GM23248 (cell line): ENCODE results near the genes ERO1B and HEATR1.

DNA sequence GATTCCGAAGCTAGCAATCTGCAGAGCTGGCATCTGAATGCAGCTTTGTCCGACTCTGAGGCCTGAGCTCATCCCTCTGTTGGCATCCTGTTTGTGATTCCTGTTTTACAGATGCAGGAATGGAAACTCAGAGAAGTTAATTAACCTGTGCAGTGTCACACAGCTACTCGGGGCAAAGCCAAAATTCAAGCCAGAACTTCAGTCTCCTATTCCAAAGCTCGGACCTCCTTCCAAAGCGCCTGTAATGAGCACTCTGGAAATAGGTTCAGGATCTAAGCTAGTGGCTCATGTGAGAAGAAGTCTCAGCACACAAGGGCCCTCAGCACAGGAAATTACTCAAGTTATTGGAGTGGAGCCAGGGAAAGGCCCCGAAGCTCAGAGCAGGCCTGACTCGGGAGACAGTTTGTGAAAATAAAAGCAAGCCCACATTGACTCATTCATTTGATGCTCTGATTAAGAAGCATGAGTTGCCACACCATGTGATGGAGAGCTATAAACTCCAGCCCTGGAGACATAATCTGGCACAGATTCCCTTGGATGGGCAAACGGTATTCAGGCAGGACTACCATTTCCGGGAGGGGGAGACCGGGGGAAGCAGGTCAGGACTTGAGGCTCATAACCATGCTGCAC is 50.6 kb upstream of the LYST start:
- RAMPAGE, long total RNA: no peak

- RAMPAGE, long total RNA: no peak
Measured at GRCh38 chr1:235998820-235999238, 66.1 kb downstream of the NID1 start.

DNA sequence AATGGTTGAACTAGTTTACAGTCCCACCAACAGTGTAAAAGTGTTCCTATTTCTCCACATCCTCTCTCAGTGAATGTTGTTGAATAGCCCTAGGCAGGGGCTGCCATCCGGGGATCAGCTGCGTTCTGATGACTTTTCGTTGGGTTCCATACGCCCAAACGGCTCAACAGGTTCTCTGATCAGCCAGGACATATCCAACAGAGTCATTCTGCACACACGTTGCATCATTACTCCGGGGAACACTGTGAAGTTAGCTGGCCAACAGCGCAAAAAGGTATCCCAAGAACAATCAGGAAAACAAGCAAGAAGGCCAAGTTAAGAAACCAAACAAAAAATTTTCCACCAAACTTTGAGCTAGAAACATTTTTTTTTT is 29.3 kb downstream of the NID1 start:
- RAMPAGE, long total RNA: no peak

DNA sequence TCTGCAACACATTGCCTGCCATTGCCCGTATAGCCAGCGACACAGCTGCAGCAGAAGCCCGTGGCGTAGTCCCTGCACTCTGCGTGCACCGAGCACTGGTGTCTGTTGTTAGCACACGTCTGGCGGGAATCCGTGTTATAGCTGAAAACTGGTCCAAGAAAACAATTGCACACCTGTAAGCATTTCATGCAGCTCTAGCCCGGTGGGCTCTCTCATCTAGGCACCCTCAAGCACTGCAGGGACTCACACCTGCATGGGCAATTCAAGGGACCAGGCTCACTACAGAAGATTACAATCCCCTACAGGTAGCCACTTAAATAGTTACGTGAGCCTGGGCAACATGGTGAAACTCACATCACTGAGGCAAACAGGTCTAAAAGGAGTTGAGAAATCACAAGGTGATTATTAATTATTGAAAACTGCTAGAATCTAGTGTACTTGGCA is 26.8 kb downstream of the NID1 start:
- RAMPAGE, long total RNA: no peak

GRCh38 chr1:236042480-236042897 is 22.4 kb downstream of the NID1 start:
- RAMPAGE, long total RNA: no peak

DNA sequence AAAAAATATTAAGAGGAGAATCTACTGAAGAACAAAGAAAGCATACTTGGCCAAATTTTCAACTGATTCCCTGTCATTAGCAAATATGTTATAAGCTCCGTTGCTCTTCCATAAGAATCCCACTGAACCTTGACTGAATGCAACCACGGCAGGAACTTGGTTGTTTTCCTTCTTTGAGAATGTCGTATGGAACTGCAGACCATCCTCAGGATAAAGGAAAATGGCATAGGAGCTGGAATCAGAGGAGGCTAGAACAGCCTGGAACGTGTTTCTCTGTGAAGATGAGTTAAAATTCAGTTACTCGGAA is 19.5 kb downstream of the NID1 start:
- RAMPAGE, long total RNA: no peak

GRCh38 chr1:236065671-236066078 is 785 bp upstream of the NID1 start:
- RAMPAGE, long total RNA: no peak

DNA sequence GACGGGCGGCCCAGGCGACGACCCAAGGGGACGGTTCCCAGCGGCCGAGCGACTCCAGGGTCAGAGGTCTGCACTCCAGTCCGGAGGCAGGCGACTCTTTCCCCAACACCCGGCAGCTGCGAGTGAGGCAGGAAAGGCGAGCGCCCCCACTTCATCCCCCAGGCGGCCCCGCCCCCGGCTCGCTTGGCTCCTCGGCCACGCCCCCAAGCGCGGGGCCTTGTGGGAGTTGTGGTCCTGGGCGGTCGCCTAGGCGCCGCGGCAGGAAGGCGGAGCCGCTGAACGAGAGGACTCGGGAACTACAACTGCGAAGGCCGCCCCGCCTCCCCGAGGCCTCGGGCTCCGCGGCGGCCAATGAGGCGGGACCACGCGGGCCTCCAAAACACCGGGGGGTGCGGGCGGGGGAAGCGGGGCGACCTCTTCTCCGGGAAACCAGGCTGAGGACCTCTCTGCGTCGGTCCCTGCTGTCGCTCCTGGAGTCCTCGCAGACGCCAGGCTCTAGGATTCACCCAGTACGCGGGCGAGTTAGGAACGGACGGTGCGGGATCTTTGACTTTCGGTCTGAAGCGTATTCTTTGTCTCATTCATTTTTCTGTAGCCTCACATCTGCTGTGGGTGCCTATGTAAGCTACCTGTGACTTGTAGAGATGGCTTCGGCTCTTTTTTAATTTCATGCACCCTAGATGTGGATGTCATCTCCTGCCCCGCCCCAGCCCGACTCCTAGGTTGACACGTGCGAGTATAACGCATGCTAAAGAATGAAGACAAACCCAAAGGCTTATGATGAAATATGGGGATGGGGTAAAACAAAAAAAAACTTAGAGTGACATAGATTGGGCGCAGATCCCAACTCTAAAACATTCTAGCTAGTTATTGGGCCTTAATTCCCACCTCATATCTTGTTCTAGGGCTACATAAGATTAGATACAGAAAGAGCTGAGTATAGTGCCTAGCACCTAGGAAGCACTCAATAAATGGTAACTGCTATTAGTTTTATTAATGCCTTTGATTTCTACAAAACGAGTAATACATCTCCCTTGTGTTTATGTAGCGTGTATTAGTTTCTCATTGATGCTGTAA is at the start of gene ERO1B:
TSS of gene ERO1B (minus strand) at position 124 of the 1,077 bp plus-strand sequence.
- RAMPAGE, long total RNA: no peak

- RAMPAGE, long total RNA: no peak
Measured at GRCh38 chr1:236416305-236416740, 22.2 kb downstream of the EDARADD start.

DNA sequence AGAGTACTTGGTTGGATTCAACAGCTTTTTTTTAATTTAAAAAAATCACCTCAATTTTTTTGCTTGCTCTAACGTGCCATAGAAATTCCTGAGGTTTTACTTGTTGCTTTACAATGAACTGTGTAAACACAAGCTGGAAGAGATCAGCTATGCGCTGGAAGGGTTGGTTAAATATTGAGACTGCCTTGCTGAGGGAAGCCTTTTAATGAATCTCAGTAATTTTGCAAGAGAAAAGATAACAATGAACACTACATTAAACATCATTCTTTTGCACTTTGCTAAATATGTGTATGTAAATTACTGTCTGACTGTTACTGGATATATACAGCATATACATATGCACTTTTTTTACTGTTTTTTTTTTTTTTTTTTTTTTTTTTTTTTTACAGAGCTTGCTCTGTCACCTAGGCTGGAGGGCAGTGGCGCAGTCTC is 6.5 kb upstream of the LGALS8 start:
- RAMPAGE, long total RNA: no peak

DNA sequence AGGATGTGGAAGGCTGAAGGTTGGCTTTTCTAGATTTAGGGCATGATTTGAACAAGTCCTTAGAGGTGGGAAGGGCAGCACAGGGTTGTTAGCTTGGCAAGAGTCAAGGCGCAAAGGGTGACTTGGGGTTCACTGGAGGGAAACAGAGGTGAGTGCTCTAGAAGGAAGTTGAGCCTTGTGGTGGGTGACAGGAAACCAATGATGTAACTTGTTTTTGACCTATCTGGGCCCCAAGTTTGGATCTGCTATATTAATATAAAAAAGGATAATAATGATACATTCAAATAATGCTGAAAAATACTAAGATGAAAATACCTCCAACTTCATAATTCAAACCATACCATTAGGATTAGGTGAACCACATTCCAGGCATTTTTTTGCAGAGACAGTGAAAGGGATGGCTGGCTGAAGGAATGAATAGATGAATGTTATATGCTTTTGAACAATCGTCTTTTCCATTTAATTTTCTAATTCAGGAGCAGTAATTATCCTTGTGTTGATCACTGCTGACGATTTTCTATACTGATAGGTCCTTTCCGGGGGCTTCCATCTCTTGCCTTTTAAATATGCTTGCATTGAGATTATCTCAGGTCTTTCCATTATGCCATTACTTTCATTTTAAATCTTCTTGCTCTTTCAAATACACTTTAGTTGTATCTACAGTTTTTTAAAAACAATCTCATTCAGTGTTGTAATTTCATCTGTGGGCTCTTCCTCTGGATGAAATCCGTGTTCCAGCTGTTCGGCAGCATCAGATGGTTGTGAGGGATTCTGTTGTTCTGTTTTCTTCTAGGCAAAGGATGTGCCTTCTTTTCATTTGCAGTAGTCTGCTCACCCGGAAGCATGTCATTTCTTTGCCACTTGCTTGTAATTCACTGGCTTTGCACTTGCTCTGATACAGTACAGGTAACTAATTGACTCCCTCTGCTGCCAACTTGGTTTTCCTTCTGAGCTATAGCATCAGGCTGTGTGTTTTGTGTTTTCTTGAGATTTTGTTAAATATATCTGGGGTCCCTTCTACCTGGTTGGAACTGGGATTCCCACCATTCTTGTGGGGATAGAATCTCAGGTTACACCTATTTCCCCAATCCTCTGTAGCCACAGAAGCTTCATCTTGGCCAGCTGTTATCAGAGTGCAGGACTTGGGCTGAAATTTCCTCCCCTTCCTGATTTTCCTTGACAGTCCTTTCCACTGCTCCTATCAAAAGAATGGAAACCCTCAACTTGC is 22.4 kb downstream of the LGALS8 start:
- RAMPAGE, long total RNA: no peak

- RAMPAGE, long total RNA: no peak
Measured at GRCh38 chr1:236550012-236550840, 26.4 kb downstream of the LGALS8 start.

- RAMPAGE, long total RNA: start-site peak on the minus strand at chr1:236604488-236604511, 141 and 75 reads in 2 replicates
Measured at GRCh38 chr1:236604352-236605400, at the start of gene HEATR1. TSS of gene HEATR1 (minus strand) at chr1:236604516.

GRCh38 chr1:236687154-236687678 is 917 bp downstream of the ACTN2 start:
- RAMPAGE, long total RNA: no peak

GRCh38 chr1:236699252-236699809 is 13.0 kb downstream of the ACTN2 start:
- RAMPAGE, long total RNA: no peak

- RAMPAGE, long total RNA: no peak
Measured at GRCh38 chr1:236751196-236751805, 43.8 kb upstream of the MTR start.

GRCh38 chr1:236900584-236901505 is 103.4 kb downstream of the MT1HL1 start:
- RAMPAGE, long total RNA: no peak

GRCh38 chr1:237716783-237717365 is 173.8 kb downstream of the ZP4 start:
- RAMPAGE, long total RNA: no peak

- RAMPAGE, long total RNA: no peak
Measured at GRCh38 chr1:239407849-239408443, 21.6 kb downstream of the CHRM3 start.

GRCh38 chr1:239814002-239814969 is 277.4 kb upstream of the FMN2 start:
- RAMPAGE, long total RNA: no peak